ENCODE measurements around the genes CRYBG2, RPS6KA1 and SYTL1.

GRCh38 chr1:26307406-26308226 is 1.2 kb upstream of the UBXN11 start:
- RRBS = no CpG with 5 or more reads among the region's 21 CpGs

DNA sequence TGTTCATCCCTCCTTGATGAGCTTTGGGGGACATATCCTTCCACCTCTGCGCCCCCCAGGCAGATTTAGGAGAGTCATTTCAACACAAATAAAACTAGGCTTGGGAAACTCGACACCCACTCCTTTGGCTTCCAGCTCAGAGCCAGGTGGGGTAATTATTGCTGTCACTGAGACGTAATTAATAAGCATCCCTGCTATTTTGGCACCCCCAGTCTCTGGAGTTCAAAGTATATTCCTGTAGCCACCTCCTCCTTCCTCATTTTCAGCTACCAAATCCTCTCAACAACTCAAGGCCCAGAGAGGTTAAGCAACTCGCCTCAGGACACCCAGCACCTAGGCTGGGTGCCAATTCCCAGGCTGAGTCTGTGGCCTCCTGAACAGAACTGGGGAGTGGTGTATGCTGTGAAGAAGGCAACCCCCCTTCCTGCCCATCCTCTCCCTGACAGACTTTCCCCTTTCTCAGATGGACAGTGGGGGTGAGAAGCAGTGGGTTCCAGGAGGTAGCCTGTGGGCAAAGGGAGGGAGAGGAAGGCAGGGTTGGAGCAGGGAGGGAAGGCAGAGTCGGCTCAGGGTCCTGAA is 482 bp downstream of the CRYBG2 start:
- RRBS = no CpG with 5 or more reads among the region's 5 CpGs

DNA sequence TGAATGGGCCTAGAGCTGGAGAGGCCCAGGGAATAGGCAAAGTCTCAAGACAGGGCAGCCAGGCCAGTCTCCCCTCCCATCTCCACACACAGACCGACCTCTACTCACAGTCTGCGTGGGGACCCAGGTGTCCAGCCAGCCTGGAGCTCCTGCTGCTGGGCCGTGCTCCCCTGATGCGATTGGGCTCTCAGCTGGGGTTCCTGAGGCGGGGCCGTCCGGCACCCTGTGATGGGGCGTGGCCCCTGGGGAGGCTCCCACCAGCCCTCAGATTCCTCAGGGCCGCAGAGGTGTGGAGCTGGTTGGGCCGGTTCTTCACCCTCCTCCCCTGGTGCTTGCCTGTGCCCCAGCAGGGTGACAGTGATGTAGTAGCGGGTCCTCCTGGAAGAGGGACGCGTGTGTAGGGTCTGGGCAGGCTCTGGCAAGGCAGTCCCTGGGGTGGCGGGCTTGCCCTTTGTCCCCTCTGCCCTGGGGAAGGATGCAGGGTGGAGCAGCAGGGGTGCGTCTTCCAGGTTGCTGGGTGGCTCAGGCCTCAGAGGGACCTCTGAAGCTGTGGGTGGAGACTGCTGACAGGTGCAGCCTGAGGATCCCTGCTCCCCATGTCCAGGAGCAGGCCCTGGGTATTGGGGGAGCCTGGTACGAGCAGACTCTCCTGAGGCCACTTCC is at the start of gene CRYBG2:
Gene CRYBG2, minus strand, starts transcription at position 193 of the 663 bp plus-strand sequence.
- RRBS = 86% methylated on average over 4 of the region's 16 CpGs

GRCh38 chr1:26470665-26471312 is 1.5 kb upstream of the HMGN2 start:
- RRBS = no CpG with 5 or more reads among the region's 12 CpGs

DNA sequence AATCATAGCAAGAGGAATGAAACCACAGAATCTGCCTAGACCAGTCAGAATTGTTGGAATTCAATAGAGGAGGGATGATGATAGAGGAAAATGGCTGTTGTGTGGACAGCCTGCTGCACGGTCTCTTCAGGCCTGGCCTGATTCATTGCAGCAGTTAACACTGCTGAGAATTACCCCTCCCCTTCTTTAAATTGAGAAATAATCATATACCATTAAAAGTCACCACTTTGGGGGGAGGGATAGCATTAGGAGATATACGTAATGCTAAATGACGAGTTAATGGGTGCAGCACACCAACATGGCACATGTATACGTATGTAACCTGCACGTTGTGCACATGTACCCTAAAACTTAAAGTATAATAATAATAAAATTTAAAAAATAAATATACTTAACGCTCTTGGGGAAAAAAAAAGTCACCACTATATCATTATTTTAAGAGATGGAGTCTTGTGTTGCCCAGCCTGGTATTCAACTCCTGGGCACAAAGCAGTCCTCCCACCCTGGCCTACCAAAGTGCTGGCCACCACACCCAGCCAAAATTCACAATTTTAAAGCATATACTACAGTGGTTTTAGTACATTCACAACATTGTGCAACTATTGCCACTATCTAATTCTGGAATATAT is 5.7 kb downstream of the HMGN2 start:
- RRBS = no CpG with 5 or more reads among the region's 6 CpGs

DNA sequence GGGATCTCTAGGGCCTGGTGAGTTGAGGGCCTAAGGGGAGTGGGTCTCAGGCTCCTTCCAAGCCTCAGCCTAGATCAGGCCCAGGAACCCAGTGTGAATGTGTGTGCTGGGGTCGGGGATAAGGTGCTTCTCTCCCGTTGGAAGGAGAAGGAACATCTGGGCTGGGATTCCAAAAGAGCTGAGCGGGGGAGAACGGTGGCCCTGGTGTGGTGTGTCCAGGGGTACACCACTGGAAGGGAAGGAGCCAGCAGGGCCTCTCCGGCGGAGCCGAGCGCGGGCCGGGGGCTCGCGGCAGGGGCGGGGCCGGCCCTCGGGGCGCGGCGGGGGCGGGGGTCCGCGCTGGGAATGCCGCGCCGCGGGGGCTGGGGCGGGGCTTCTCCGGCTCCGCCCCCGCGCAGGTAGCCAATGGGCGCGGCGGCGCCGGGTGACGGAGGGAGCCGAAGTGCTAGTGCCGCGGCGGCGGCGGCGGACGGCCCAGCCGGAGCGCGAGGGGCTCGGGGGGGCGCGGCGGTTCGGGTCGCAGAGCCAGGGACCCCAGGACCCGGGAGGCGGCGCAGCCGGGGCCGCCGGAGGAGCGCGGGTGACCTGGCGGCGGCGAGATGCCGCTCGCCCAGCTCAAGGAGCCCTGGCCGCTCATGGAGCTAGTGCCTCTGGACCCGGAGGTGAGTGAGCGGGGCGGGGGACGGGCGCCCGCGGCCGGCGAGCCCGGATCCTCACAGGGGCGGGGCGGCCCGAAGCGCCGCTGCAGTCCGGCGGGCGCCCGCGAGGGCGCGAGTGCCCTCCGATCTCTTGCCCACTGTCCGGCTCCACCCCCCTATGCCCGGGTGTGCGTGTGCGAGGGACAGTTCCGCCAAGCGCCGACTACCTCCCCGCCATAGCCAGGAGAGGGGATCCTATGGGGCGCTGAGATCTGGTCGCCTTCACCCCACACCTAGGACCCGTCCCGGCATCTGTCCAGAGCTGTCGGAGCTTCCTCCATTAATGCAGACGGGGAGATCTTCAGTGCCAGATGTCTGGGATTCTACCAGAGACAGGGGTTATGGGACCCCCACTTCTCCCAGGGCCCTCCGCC is at the start of gene RPS6KA1:
Gene RPS6KA1, plus strand, starts transcription at position 440 of the 1,072 bp plus-strand sequence.
- RRBS = 2% methylated on average over 71 of the region's 105 CpGs

- RRBS = no CpG with 5 or more reads among the region's 12 CpGs
These were observed 12.7 kb downstream of the RPS6KA1 start for GRCh38 chr1:26542205-26542741.

DNA sequence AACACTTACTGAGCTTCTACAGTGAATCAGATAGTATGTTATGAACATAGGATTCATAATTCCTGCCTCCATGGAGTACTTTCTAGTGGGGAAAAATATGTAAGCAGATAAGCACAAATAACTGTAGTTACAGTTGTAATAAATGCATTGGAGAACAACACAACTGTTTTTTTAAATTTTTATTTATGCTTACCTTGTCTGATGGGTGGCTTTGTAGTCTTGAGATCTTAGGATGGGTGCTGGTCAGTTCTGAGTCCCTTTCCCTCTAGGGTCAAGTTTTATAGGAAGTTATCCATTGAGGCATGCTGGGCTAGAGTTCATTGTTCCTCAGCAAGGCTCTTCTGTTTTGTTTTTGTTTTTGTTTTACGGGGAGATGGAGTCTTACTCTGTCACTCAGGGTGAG is 20.5 kb downstream of the ARID1A start:
- RRBS = no CpG with 5 or more reads among the region's 1 CpG

GRCh38 chr1:26740506-26741528 is 45.0 kb downstream of the ARID1A start:
- RRBS = no CpG with 5 or more reads among the region's 9 CpGs

GRCh38 chr1:26780746-26781320 is 6.9 kb upstream of the PIGV start:
- RRBS = no CpG with 5 or more reads among the region's 6 CpGs

DNA sequence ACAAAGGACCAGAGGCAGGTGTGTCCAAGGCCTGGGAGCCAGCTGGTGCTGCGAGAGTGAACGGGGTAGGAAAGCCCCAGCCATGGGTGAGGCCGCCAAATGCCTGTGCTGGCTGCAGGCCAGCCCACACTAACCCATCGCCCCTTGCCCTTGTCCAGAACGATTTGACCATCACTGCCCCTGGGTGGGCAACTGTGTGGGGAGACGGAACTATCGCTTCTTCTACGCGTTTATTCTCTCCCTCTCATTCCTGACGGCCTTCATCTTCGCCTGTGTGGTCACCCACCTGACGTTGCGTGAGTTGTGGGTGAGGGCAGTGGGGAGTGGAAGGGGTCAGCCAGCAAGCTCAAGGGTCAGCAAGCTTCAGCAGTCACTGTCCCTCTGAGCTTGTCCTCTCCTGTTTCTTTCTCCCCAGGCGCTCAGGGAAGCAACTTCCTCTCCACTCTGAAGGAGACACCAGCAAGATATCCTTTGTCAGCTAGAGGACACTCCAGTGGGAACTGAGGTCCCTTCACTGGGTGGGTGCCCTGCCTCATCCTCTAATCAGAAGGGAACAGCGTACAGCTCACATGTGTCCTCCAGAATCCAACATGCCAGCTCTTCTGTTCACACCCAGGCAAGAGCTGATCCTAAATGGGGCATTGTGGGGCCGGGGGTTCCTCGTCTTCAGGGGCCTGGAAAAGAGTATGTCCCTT is 12.7 kb upstream of the SFN start:
- RRBS = no CpG with 5 or more reads among the region's 17 CpGs

GRCh38 chr1:26882876-26883477 is 7.1 kb downstream of the GPN2 start:
- RRBS = no CpG with 5 or more reads among the region's 5 CpGs

DNA sequence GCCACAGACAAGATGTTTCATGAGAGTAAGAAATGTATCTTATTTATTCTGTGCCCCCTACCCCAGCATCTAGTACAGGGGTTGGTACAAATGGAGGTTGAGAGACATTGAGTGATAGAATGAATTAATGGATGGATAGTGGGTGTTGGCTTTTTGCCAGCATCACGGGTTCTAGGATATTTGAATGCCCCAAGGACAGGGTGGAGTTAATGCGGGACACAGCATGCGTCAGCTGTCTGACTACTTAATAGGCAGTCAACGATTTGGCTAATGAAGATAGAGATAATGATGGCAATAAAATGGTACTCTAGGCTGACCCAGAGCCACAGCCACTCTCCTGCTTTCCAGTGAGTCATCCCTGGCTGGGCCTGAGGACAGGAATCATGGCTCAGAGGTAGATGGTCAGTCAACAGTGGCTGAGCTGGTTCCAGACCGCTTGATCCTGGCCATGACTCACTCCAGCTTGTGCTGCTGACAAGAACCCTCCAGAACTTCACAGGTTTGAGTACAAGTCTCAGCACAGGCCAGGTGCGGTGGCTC is 6.3 kb downstream of the NR0B2 start:
- RRBS = no CpG with 5 or more reads among the region's 6 CpGs

DNA sequence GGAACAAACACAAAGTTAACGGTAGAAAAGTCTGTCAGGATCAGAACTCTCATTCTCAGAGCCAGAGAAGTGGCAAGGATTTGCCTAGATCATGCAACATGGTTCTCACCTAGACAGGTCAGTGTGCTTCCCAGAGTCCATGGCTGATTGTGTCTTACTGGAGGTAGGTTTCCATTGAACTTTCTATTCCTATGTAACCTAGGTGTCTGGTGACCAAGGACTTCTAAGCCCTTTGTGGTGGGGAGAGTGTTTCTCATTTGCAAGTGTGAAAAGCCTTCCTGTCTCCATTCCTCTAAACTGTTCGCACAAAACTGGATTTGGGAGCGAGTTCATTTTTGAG is 1.0 kb downstream of the NUDC start:
- RRBS = no CpG with 5 or more reads among the region's 3 CpGs

DNA sequence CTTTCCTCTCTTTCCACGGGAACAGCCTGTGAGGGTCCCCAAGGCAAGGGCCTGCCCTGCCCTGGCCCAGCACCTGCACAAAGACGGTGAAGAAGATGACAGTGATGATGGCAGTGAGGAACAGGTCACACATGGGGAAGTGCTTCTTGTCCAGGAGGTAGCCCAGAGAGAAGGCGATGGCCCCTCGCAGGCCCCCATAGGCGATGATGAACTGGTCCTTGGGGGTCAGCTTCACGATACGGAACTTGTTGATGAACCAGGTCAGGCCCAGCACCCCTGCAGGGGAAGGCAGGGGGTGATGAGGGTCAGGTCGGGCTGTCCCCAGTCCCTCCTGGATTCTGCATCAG is 49.1 kb downstream of the SLC9A1 start:
- RRBS = no CpG with 5 or more reads among the region's 8 CpGs

GRCh38 chr1:27136031-27136574 is 18.8 kb downstream of the SLC9A1 start:
- RRBS = no CpG with 5 or more reads among the region's 5 CpGs

DNA sequence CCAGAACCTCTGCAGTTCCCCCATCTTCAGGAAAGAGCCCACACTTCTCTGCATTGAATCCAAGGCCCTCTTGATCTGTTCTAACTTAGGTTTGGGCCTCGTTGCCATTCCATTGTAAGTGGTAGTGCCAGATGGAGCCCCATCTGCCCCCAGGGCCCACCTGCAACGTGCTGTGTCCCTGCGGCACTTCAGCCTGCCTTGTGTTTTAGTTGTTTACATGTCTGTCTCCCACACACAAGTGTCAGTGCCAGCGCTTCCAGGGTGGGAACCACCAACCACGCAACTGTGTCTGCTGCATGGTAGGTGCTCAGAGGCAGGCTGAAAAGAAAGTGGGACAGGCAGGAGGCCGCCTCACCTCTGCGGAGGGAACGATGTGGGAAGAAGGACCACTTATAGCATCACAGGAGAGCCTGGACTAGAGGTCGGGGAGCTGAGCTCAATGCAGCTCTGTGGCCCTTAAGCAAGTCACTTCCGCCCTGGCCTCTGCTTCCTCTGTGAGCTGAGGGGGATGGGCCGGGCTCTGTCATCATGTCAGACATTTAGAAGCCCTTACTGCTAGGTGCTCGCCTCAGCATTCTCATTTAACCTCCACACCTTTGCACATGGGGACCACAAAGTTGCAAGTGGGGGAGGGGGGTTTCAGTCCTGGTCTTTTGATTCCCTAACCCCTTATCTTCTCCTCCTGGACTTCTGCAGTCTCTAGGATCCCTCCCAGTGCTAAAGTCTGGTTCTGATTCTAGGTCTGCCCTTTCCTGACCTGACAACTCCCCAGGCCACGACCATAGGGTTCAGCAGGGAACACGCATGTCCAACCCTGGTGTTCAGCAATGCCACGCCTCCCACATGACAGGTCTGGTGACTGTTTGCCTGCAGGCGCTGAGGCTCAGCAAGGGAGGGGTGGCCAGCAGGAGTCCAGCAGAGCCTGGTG is 17.8 kb downstream of the SLC9A1 start:
- RRBS = no CpG with 5 or more reads among the region's 16 CpGs

DNA sequence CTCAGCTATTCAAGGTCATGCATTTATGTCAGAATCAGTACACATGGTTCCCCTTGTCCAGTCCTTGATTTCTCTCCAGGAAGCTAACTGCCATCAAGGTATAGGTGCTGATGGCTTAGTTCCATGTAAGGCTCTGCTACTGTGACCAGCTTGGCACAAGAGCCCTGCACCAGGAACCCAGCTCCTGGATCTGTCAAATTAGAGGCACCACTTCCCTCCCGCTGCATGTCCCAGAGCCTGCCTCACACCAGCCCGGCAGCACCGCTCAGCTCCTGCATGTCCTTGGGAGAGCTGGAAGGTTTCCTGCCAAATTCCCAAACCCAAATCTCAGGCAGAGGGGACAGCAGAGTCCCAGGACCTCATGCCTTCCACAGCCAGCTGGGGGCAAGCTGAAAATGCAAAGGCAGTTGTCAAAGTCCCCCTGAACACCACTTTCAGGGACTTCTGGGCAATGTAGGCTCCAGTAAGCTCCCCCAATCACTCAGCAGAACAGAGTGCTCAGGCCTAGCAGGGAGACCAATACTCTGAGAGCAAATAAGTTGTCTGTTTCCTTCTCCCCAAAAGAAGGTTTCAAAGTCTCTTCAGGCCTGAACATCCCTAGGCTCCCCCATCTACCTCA is 2.3 kb downstream of the SLC9A1 start:
- RRBS = no CpG with 5 or more reads among the region's 3 CpGs

GRCh38 chr1:27299225-27300266 is 22.4 kb upstream of the TMEM222 start:
- RRBS = no CpG with 5 or more reads among the region's 14 CpGs

DNA sequence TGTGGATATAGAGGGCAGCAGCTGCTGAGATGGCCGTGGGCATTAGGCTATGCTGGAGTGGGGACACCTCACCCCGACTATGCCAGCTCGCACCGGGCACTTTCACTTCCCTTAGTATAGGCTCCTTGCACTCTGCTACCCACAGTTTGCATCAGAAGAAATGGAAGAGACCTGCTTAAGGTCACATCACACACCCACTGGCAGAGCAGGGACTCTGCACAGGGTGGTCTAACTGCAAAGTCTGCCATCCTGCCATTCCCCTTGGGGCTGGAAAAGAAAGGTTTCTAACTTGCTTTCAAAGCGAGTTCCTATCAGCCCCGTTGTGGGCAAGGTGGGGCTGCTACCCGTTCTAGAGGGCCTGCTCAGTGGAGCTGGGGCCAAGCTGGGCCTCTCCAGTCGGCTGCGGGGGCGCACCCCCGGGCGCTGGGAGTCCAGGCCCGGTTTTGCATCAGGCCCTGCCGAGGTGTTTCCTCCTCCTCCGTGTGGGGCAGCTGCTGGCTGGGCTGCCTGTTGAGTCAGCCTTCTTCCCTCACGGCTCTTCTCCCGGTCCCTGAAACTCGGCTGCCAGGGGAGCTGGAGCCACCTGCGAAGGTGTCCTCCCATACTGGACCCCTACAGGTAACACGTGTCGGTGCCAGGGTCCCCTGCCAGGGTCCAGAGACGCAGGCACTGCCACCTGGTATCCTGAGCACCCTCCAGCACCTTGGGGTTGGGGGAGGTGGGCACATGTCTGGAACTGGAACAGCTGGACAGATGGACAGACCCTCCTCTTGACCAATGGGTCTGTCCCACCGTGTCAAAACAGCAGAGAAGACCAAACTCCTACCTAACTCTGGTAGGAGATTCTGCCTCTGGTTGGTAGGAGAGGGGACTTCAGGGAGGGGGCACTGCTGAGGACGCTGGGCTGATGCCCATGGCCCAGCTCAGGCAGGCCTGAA is at the start of gene SYTL1:
Gene SYTL1, plus strand, starts transcription at position 490 of the 938 bp plus-strand sequence.
- RRBS = 2% methylated on average over 4 of the region's 24 CpGs